Measurements from ENCODE around the gene FAM180B.

DNA sequence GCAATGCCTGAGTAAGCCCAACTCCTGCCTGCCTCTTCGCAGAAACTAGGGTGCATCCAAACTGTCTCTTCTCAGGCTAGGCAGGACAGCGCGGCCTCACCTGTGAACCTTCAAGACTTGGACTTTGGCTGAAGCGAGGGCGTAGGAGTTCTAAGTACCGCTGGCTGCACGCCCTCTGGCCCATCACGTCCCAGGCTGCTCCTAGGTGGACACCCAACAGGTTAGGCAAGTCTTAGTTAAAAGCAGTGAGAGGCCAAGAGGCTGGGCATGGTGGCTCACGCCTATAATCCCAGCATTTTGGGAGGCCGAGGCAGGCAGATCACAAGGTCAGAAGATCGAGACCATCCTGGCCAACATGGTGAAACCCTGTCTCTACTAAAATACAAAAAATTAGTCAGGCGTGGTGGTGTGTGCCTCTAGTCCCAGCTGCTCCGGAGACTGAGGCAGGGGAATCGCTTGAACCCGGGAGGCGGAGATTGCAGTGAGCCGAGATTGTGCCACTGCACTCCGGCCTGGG, 1.7 kb upstream of the DDB2 start:
- PRO-cap, 3 experiments: no peak in any of the 3 experiments
- RRBS: no CpG with 5 or more reads among the region's 18 CpGs

DNA sequence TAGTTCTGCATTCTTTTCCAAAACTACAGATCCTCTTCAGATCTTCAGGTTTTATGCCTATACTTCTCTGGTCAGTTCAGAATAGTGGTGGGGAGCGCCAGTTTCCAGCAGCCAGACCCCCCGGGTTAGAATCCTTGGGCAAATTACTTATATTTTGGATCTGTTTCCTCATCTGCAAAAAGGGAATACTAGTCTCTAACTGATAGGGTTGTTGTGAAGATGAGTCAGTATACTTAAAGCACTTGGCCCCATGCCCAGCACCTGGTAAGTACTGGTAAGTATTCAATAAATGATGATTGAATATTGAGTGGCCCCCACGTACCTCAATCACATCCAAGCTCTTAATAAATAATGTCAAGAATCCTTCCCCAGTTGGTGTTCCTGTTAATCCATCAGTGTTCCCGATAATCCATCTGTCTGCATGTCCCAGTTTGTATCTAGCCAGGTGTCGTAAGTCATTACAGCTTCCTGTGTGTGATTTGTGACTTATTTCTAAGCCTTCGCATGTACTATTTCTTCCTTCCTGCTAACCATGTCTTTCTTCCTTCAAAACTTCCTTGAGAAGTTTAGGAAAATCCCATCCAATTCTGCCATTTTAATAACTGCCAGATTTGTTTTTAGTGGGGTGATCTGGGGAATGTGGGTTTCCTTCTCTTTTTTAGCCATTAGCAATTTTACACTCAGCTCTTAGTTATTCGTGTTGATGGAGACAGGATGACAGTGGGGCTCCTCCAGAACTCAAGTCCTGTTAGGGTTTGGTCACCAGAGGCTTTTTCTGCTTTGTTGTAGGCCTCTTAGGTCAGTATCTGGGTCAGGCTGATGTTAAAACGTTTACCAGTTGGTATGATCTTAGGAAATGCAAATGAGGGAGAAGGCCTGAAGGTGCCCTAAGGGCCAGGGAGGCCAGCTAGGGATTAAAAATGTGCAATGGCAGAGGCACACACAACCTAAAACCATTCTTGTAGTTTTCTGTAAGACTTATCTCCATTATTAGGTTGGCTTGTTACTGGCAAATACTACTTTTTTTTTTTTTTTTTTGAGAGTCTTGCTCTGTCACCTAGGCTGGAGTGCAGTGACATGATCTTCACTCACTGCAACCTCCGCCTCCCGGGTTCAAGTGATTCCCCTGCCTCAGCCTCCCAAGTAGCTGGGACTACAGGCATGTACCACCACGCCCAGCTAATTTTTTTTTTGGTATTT, 11.8 kb downstream of the ACP2 start:
- PRO-cap, 3 experiments: no peak in any of the 3 experiments
- RRBS: no CpG with 5 or more reads among the region's 11 CpGs

DNA sequence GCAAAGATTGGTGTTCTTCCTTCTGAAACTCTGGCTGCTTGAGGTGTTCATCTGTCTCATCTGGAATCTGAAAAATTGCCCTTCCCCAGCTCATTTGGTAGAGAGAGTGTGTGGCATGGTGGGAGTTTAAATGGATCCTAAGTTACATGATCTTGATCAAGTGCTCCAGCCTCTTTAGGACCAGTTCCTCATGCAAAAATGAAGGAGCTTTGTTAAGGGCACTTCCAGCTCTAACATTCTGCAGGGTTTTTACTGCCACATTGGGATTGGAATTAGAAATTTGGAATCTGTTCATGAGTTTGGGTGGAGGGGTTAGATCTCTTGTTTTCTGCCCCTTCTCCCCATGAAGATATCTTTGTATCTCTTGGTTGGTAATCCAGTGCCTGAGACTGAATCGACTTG, 34.3 kb downstream of the NR1H3 start:
- PRO-cap, 3 experiments: no peak in any of the 3 experiments
- RRBS: no CpG with 5 or more reads among the region's 1 CpG

GRCh38 chr11:47365059-47365495, 12.6 kb upstream of the MYBPC3 start:
- PRO-cap, 3 experiments: no peak in any of the 3 experiments
- RRBS: 100% methylated on average over 1 of the region's 5 CpGs

DNA sequence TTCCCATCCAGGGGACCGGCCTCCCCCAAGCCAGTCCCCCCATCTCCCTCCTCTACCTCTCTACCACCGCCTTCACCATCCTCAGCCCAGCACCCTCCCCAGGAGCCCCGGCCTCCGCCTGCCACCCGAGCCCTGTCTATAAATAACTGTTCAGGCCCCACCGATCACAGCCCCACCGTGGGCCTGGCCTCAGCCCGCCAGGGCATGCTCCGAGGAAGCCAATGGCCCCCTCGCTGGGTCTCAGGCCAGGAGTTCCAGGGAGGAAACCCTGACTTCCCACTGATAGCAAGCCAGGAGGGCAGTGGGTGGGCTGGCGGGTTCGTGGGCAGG, 458 bp downstream of the SPI1 start:
- PRO-cap, 3 experiments: no peak in any of the 3 experiments
- RRBS: 20% methylated on average over 1 of the region's 12 CpGs

DNA sequence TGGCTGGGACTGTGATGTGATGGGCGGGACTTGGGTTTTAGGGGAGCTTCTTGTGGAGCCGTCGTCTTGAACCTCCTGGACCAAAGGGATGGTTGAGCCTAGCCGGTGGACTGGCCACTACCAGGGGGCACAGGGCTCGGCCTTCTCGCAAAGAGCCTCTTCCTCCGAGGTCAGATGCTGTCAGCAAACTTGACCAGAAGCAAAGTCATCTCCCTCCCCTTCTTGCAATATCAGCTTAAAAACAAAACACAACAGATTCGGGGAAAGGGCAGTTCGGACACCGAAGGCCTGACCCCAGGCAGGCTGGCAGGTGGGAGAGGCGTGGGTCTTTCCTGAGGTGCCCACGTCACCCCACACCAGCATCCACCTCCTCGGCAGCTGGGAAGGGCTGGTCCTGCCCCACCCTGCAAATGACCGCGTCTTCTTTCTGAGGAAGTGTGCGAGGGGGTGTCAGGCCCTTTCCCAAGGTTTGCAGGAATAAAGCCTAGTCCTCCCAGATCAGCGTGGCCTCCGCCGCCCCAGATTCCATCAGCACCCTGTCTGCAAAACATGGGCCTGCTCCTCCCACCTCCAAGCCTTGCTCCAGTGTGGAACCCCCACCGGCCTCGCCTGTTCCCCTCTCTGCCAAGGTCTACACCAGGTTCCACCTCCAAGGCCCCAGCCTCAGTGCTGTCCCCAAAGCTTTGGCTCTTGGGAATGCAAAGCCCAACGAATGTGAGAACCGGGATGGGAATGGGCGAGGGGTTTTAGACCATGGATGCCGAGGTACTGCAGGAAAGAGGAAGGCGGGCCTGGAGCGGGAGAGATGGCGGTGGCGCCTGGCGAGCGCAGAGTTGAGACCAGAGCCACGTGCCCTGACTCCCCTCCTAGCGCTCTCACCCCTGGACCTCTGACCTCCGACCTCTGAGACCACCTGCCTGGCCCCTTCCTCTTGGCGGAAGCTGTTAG, 14.4 kb upstream of the SLC39A13 start:
- PRO-cap, 3 experiments: no peak in any of the 3 experiments
- RRBS: no CpG with 5 or more reads among the region's 35 CpGs

DNA sequence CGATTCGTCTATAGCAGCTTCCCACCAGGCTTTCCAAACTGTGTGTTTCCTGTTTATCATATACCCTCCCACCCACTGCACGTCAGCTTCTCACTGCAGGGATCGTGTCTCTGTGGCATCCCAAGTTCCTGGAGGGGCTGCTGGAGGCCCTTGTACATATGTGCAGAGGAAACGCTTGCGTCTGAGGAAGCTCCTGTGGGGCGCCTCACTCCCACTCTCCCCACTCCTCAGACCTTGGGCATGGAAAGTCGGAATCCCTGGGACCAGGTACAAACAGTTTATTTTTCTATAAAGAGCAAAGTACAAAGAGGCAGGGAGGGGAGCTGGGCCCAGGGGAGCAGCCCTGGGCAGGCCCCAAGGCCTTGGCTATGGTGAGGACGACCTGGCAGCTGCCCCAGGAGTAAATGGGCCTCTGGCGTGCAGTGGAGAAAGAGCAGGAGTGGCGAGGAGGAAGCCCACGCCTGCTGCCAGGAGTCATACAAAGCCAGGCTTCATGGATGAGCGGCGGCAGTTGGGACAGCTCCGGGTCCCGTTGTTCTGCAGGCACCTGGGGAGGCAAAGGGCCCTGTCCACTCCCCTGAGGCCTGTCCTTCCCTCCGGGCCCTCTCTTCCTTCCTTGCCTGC, 11.3 kb downstream of the RAPSN start:
- PRO-cap, 3 experiments: no peak in any of the 3 experiments
- RRBS: 25% methylated on average over 3 of the region's 17 CpGs

- PRO-cap, 3 experiments: no peak in any of the 3 experiments
- RRBS: no CpG with 5 or more reads among the region's 8 CpGs
Observed at GRCh38 chr11:47466496-47467556, 17.9 kb upstream of the RAPSN start.

DNA sequence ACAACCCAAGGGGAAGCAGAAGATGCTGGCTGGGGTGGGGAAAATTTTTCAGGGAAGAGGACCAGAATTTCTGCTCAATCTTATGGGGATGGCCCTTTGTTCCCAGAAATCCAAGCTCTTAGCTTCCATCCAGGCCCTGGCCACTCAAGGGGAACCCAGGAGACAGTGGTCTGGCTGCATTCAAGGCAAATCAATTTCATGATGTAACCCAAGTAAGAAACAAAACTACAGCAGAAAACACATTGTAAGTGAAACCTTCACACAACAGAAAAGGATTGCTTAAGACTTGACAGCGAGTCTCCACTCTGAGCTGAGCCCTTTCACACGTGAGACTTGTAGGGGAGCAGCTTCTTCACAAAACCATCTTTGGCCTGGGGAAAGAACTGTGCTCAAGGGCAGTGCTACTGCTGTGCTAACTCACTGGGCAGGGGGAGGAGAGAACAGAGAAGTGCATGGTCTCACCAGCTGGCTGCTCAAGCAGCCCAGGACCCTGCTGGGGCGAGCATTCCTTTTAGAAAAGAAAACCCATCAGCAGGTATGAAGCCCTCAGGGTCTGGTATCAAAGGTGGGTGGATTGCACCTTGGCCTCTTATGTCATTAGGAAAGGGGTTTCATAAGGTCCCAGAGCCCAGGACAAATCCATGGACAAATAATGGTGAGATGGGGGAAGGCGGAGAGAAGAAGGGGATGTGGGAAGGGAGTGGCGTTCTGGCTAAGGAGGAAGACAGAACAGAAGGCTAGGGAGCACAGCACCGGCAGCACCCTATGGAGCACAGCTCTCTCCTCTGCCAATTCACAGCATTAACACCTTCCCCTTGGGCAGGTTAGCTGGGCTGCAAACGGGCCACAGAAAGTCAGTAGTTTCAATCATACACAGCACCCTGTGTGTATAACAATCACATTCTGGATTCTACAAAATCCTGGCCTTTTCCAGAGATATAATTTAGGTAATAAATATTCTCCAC, 20.6 kb upstream of the RAPSN start:
- PRO-cap, 3 experiments: no peak in any of the 3 experiments
- RRBS: no CpG with 5 or more reads among the region's 7 CpGs

- PRO-cap, 3 experiments: no peak in any of the 3 experiments
- RRBS: 27% methylated on average over 2 of the region's 11 CpGs
Observed at GRCh38 chr11:47470188-47471354, 21.6 kb upstream of the RAPSN start.

DNA sequence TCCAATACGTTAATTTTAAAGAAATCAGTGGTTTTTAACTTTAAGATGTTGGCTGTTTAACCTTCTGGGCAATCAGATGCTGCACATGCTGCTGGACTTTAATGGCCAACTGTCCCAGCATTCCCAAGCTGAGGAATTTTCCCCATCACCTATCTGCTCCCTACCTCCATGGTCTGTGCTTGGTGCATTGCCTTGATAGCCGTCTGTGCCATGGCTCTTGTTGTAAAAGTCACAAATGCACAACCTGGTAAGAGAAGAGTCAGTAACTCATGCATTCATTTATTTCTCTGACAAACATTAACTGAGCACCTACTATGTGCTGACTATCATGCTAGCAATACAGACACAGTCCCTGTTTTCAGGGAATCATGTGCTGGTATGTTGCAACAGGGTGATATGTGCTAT, 34.4 kb upstream of the RAPSN start:
- PRO-cap, 3 experiments: no peak in any of the 3 experiments
- RRBS: no CpG with 5 or more reads among the region's 2 CpGs

- PRO-cap, 3 experiments: no peak in any of the 3 experiments
- RRBS: no CpG with 5 or more reads among the region's 3 CpGs
Observed at GRCh38 chr11:47523274-47524217, 29.4 kb downstream of the CELF1 start.

DNA sequence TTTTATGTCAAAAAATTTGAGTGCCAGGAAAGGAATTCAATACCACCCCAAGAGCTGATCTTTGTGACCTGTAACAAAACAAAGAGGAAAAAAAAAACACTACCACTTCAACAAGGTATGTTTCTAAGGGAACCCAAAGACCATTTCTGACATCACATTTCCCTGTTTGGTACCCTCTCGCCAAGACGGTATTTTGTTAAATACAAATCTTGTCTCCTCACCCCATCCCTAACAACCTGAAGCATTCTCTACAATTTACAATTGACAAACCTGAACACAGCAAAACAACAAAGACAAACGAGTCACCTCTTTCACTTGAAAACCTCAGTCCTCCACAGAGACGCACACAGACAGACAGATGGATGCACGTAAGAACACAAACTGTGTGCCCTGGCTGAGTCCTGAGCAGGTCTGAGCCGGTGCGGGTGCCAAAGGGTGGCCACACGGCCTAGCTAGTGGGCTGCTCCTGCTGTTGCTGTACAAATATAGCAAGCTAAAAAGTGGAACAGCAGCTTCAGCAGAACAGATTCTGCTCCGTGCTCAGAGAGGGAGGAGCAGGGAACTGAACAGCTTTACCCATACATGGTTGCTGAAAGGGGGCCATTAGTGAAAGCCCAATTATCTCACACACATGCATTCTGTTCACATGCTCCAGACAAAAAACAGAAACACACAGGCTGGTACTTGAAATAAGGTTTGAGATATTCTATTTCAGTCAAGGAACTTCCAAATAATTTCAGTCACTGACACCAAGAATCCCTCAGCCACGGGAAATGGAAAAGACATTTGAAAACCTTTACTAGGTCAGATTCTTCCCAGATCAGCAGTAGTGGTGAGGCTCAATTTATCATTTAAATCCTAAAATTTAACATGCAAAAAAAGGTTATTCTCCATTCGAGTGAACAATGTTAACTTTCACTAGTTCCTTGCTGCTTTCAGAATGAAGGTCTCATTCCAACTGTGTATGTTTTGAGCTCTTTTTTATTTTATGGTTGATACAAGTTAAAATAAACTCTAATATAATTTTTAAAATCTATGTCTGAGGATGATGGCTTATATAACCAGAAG, 28.4 kb downstream of the CELF1 start:
- PRO-cap, 3 experiments: no peak in any of the 3 experiments
- RRBS: no CpG with 5 or more reads among the region's 11 CpGs

DNA sequence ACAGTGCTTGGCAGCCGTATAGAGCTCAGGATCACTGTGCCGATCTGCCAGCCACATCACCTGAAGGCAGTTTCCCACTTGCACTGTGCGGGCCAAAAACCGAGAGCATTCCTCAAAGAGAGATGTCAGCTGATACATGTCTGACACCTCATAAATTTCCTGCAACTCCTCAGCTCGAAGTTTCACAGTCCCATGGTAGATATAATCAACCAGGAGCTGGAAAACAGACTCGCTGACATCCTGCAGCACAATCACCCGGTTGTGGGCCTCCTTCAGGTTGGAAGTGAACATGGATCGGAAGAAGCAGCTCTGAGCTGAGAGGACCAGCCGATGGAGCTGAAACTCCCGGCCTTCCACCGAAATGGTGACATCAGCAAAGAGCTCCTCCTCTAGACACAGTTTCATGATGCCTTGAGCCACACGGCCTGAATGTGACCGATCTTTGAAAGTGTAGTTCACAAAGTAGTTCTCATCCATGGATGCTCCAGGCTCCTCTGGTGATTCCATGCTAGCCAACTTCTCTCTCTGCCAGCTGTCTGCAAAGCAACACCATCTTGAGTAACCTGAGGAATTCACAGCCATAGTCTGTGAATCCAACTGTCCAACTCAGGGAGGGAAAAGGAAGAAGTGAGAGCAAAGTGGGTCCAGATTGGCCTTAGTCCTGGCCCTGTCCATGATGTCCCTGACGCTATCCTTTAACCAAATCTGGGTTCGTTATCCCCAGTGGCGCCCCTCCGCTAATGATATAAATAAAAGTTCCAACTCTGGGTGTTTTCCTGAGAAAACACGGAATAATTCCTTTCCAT, 1.1 kb downstream of the KBTBD4 start:
- PRO-cap, 3 experiments: no peak in any of the 3 experiments
- RRBS: 10% methylated on average over 3 of the region's 18 CpGs

GRCh38 chr11:47586405-47586871, at the start of gene FAM180B:
TSS of gene FAM180B (plus strand) at chr11:47586678.
- PRO-cap, 3 experiments: no peak in any of the 3 experiments
- RRBS: no CpG with 5 or more reads among the region's 6 CpGs

DNA sequence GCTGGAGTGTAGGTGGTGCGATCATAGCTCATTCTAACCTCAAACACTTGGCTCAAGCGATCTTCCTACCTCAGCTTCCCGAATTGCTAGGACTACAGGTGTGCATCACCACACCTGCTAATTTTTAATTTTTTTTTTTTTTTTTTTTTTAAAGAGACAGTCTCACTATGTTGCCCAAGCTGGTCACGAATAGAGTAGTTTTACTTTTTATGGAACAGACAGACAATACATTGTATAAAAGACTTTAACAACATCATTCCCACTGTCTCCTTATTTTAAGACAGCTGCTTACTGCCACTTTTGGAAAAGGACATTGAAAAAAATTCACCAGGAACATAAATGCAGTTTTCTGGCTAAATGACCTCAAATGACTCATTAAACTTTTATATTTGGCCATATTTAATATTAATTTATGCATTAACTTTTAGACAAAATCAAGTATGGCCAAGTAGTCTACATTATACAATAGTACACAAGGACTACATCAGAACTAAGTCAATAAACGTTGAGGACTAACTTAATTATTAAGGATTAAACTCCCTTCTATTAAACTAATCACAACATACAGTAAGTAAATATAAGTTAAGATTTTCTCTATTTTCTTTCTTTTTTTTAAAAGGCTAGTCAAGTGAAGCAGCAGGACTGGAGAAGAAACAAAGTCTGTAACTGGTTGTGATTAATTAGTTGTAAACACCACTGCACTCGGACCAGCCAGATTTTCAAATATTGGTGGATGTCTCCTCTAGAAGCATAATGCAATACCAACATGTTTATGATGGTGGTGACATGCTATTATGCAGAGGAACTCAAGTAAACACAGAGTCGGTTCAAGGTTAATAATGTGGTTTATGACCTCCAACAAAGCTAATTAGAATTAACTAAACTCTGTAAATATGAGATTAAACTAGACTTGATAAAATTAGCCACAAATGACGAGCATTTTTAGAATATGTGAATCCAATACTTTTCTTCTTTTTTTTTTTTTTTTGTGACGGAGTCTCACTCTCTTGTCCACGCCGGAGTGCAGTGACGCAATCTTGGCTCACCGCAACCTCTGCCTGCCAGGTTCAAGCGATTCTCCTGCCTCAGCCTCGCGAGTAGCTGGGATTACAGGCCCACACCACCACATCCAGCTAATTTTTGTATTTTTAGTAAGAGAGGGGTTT, 11.5 kb upstream of the AGBL2 start:
- PRO-cap, 3 experiments: no peak in any of the 3 experiments
- RRBS: no CpG with 5 or more reads among the region's 16 CpGs

- PRO-cap, 3 experiments: no peak in any of the 3 experiments
- RRBS: no CpG with 5 or more reads among the region's 1 CpG
Observed at GRCh38 chr11:47745920-47746479, 21.1 kb downstream of the FNBP4 start.

DNA sequence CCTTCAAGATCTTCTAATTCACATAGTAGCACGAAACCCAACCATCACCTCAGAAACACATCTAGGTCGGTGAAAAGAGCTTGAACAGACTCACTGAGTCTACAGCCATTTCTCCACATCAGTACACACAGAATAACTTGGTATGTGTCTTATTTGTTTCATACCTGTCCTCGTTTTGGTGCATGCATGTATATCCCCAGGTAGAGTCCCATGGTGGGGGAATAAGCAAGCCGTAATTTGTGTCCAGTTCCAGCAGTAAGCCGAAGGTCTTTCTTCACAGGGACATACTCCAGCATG, 12.7 kb downstream of the NUP160 start:
- PRO-cap, 3 experiments: no peak in any of the 3 experiments
- RRBS: no CpG with 5 or more reads among the region's 5 CpGs

DNA sequence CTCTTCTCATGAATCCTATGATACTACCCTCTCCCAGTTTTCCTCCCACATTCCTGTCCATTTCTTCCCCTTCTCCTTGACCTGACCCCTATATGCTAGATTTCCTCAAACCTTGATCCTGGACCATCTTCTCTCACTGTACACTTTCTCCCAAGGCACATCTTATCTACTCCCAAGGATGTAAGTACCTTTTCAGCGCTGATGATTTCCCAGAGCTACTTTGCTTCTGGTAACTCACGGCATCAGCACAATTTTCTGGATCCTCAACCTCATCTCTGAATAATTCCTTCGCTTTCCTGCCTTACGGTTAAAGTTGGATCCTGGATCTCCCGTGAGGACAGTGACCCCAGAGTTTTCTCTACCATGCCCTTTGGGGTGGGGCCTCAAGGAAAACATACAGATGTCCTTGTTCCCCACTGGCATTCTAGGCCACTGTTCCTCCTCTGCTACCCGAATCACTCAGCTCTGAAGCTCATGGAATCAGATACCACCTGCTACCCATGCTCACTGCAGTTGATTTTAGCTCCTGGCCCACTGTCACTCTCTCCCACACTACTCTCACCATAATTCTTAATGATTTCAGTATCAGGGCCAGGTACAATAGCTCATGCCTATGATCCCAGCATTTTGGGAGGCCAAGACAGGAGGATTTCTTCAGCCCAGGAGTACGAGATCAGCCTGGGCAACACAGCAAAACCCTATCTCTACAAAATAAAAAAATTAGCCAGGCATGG, 5.9 kb downstream of the NUP160 start:
- PRO-cap, 3 experiments: no peak in any of the 3 experiments
- RRBS: no CpG with 5 or more reads among the region's 7 CpGs

DNA sequence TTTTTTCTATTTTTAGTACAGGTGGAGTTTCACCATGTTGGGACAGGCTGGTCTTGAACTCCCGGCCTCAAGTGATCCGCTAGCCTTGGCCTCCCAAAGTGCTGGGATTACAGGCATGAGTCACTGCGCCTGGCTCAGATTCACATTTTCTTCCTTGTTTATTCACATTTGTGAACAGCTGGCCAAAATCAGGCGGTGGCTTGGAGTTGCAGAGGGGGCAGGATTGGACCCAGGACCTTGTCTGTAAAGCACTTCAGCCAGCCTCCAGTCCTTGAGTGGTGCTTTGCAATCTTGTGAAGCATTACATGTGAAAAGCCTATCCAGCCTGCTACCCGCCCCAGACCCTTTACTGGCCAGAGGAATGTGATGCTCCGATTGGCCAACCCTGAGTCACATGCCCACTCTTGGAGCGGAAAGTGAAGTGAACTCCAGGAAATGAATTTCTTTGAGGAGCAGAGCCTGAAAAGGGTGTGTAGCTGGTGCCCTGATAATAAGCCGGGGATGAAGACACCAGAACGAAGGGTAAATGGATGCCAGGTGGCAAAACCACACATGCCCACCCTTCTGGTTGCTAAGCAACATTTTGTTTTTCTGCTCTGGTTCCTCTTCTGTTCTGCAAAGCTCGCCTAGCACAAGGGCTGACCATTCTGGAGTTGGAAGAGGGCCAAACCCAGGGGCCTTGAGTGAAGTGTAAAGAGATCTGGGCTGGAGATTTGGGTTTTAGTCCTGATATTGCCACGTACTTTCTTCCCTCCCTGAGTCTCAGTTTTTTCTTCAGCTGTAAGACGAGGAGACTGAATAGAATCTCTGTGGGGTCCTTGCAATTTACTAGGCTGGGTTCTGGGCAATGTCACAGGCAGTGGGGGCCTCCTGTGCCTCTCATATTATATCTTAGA, 62.4 kb upstream of the PTPRJ start:
- PRO-cap, 3 experiments: peak in 2 of 3 experiments; most common plus-strand start position 441 of the sequence (in 1); most common minus-strand start position 277 of the sequence (in 2)
- RRBS: no CpG with 5 or more reads among the region's 12 CpGs